Bronchial epithelial cell (primary cell): ENCODE results near the genes NFE2, GPR84, TESPA1 and OR6C4.

DNA sequence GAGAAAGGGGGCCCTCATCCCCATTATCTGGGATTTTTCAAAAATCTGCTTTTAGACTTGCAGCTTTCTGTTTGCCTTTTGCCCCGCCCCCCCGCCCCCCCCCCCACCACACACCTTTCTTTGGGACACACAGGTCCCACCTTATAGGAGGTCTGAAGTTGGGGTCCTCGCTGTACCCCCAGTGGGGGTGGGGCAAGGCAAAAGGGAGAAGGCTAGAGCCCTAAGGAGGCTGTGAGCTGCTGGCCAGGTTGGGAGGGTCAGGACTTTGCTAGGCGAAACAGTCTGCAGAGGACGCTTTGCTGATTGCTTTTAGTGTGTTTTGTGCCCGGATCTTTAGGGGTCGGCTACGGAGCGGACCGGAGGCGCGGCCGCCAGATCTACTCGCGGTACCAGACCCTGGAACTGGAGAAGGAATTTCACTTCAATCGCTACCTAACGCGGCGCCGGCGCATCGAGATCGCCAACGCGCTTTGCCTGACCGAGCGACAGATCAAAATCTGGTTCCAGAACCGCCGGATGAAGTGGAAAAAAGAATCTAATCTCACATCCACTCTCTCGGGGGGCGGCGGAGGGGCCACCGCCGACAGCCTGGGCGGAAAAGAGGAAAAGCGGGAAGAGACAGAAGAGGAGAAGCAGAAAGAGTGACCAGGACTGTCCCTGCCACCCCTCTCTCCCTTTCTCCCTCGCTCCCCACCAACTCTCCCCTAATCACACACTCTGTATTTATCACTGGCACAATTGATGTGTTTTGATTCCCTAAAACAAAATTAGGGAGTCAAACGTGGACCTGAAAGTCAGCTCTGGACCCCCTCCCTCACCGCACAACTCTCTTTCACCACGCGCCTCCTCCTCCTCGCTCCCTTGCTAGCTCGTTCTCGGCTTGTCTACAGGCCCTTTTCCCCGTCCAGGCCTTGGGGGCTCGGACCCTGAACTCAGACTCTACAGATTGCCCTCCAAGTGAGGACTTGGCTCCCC lies 1.4 kb downstream of the HOXC6 start:
- RRBS, 2 experiments = 9 to 12% methylated on average over 16 of the region's 46 CpGs

DNA sequence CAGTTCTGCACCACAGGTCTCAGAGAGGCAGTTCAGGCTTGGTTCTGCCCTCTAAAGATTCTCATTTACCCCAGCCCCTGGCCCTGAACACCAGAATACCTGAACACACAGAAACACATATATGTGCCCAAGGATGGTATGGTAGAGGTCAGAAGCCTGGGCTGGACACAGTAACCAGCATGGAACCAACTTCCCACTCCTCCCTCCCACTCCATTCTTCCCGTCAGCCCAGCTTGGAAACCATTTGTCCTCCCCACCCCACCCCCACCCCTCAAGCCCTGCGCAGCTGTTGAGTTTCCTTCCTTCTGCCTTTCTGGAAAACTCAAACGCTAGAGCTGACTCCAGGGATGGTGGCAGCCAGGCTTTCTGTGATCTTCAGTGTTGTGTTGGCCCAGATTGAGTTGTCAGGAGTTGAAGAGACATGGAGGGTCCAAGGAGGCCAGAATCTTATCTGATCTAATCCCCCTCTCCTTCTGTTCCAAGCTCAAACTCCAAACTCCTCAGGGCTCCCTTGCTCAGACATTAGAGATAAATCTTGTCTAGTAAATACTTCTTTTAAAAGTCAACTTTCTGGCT lies 10.2 kb upstream of the HOXC4 start:
- RRBS, 2 experiments = no CpG with 5 or more reads among the region's 3 CpGs

- RRBS, 2 experiments = no CpG with 5 or more reads among the region's 22 CpGs
Measured at GRCh38 chr12:54052635-54053567, 734 bp upstream of the HOXC4 start.

GRCh38 chr12:54128466-54129305 lies 60.1 kb downstream of the SMUG1 start:
- RRBS, 2 experiments = no CpG with 5 or more reads among the region's 2 CpGs

- RRBS, 2 experiments = no CpG with 5 or more reads among the region's 9 CpGs
Measured at GRCh38 chr12:54146944-54147433, 41.8 kb downstream of the SMUG1 start.

GRCh38 chr12:54283442-54284606 lies 3.3 kb downstream of the HNRNPA1 start:
- RRBS, 2 experiments = no CpG with 5 or more reads among the region's 6 CpGs

DNA sequence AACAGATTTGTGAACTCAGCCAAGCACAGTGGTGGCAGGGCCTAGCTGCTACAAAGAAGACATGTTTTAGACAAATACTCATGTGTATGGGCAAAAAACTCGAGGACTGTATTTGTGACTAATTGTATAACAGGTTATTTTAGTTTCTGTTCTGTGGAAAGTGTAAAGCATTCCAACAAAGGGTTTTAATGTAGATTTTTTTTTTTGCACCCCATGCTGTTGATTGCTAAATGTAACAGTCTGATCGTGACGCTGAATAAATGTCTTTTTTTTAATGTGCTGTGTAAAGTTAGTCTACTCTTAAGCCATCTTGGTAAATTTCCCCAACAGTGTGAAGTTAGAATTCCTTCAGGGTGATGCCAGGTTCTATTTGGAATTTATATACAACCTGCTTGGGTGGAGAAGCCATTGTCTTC lies 4.1 kb downstream of the HNRNPA1 start:
- RRBS, 2 experiments = no CpG with 5 or more reads among the region's 3 CpGs

- RRBS, 2 experiments = 3 to 5% methylated on average over 3 of the region's 29 CpGs
Measured at GRCh38 chr12:54300446-54301732, at the start of gene NFE2. Gene NFE2 (minus strand): TSS chr12:54301015.

DNA sequence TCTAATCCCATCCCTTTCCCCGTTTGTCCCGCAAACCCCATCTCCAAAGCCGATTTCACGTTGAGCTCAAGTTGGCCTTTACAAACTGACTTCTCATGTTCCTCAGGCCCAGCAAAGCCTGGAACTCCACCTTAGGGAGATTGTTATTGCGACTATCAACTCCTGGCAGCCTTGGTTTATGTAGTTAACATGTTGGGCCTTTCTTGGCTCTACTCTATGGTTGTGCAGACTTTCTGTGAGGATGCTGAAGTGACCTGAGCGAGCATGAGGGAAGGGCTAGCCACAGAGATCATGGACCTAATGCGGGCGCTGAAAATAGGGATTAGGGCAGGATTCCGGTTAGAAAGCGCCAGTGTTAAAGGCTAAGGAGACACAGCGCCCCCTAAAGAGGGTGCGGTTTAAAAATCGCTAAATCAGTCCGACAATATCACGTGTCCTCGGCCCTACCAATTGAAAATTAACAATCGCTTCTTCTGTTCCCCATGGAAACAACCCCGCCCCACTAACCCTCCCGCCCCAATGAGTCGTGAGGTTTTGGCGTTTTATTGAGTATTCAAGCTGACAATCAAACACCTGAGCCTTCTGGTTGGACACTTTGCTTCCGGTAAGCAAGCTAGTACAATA lies 403 bp upstream of the COPZ1 start:
- RRBS, 2 experiments = no CpG with 5 or more reads among the region's 22 CpGs

DNA sequence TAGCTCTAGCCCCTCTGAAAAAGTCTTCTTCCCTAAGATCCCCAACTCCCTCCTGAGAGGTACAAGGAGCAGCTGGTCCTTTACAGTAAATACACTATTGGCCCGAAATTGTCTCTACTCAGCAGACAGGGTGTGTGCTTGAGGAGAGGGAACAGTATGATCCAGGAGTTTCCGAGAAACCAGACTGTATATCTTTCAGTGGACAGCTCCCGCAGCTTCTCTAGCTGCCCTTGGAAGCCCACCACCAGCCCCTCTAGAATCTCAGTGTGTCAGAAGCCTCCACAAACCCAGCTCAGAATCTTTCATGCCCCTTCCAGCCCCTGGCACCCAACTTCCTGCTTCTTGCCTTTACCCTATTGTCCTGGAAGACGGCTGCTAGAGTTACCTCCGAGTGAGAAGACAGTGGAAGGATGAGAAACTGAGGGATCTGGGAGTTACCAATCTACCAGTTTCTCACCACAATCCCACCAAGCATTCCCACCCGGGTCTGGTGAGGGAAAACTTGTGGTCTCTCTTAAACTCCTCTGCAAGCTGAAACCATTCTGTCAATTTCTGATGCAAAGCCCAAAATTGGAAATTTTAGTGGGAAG lies 7.9 kb downstream of the GPR84 start:
- RRBS, 2 experiments = no CpG with 5 or more reads among the region's 6 CpGs

DNA sequence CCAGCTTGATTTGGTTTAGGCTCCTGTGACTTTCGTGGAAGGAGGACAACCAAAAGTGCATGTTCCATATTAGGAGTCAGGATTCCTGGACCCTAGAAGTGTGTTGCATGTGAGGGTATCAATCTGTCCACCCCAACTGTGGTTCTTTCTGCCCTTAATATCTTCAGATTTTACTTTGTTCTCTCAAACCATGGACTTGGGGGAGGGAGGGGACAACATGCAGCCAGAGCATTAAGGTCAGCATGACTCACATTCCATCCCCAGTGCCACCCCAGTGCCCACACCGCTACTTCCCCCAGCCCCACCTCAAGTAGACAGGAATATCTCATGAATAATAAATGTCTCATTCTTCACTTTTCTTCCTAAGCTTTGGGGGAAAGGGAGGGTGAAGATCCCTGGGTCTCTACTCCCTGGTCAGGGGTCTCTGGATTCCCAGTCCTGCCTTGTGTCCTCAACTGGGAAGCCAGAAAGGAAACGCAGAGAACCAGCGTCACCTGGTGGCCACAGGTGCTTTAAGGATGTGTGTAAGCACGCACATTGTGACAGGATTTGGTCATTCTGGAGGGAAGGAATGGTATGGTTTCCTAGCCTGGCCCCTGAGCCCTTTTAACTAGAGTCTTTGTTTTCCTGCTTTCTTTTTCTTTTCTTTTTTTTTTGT lies 3.6 kb downstream of the GPR84 start:
- RRBS, 2 experiments = no CpG with 5 or more reads among the region's 5 CpGs

GRCh38 chr12:54364332-54364985 lies at the start of gene GPR84:
Gene GPR84 (minus strand): TSS chr12:54364486.
- RRBS, 2 experiments = no CpG with 5 or more reads among the region's 5 CpGs

GRCh38 chr12:54378572-54379007 lies 5.9 kb downstream of the ZNF385A start:
- RRBS, 2 experiments = no CpG with 5 or more reads among the region's 12 CpGs

DNA sequence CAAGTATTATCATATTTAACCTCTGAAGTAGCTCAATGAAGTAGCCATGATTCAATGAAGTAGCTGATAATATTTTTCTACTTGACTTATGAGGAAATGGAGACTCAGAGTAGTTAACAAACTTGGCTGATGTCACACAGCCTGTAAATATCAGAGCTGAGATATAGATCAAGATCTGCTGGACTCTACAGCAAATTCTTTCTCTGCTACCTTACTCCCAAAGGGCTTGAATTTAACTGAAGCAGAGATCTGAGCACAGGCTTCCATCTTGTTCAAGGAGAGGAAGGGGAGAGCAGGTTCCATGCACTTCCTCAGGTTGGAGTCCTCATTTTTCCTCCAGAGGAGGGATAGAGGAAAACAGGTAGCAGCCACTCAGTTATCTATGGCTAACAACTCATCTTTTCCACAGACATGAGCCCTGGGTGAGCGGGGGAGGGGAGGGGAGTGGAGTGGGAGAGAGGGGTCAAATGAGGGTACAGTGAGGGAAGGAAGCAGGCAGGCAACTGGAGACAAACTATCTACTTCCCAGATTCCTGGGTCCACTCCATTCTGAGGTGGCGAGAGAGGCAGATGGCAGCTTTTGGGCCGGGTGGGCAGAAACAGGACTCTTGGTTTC lies 2.4 kb upstream of the ZNF385A start:
- RRBS, 2 experiments = no CpG with 5 or more reads among the region's 3 CpGs

DNA sequence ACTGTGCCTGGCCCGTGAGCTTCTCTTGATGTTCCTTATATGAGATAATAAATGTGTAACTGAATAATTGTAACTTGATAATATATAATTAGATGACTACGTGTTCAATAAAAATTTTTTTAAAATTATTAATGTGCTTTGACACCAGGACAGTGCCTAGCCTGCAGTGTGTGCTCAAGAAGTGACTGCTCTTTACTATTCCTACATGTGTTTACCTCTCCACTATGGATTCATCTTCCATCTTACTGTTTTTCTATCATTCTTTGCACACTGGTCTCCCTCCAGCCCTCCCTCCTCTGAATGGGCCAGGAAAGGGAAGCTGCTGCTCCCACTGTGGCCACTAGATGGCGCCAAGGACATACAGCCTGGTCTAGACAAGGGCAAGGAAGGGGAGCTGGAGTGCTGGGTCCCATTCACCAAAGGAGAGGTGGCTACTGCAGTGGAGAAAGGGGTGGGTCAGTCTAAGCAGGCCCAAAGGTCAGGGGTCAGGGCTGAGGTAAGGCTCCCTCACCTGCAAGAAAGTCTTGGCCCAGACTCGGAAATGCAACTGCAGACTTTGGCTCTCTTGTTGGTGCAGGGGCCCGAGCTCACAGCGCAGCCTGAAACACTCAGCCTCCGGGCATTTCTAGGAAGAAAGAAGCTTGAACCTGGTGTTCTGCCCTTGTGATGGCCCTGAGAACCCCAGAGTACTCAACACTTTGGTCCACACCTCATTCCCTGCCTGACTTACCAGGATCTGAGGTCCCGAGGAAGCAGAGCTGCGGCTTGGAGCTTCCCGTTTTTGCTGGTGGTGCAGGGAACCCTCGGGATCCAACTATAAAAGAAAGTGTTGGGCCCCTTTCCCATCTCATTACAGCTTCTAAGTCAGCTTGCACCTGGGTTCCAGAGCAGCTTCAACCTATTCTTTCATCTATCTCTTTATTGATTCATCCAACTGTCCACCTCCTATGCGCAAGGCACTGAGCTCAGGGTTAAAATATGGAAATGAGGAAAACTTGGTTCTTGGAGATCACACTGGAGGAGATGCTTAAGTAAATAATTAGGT lies 14.9 kb upstream of the ZNF385A start:
- RRBS, 2 experiments = no CpG with 5 or more reads among the region's 12 CpGs

DNA sequence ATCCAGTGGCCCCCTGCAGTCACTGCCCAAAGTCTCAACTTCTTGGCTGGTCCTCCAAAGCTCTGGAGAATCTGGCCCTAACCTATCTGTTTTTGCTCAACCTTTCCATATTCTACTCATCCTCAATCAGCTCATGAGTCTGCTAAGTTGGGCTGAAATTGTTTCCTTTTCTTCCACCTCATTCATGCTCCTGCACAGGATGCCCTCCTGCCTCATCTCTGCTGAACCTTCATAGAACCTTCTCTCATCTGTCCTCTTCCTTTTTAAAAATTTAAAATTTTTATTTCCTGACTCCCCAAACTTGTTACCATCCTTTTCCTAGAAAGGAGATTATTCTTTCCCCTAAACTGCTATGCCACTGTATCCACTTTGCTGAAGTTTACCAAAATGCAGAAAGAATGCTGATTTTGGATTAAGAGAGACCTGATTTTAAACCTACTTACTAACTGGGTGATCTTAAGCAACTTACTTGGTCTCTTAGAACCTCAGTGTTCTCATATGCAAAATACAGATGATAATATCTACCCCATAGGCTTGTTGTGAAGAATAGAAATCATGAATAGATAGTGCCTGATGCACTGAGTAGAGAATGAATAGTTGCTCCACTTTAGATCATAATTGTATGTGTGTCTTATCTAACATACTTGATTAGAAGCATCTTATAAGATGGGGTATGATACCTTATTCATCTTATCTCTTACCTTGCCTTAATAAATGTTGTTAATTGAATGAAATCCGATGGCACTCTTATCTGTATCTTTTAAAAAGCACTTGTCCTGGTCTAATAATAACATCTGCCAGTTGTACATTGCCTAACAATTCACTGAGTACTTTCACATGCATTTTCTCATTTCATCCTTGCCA lies 12.3 kb downstream of the ITGA5 start:
- RRBS, 2 experiments = no CpG with 5 or more reads among the region's 1 CpG

GRCh38 chr12:54542395-54543017 lies 6.9 kb upstream of the PDE1B start:
- RRBS, 2 experiments = no CpG with 5 or more reads among the region's 7 CpGs

DNA sequence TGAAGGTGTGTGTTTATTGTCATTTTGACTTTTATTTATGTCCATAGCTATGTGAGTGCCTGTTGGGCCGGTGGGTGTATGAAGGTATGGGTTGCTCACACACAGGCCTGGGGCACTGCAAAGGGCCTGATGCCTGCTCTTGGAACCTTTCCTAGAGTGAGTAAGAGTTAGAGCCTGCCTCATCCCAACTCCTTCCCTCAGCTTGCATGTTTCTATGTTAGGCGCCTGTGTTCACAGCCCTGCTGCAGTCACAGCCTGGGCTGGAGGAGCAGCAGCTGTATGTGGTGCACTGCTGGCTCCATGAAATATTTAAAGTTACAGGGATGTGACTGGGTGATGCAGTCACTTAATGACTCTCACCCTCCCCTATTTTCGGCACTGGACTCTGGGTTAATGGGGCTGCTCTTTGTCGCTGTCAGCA lies 2.6 kb upstream of the PPP1R1A start:
- RRBS, 2 experiments = 14% methylated on average over 1 of the region's 4 CpGs; no CpG with 5 or more reads in 1 of the 2 experiments

DNA sequence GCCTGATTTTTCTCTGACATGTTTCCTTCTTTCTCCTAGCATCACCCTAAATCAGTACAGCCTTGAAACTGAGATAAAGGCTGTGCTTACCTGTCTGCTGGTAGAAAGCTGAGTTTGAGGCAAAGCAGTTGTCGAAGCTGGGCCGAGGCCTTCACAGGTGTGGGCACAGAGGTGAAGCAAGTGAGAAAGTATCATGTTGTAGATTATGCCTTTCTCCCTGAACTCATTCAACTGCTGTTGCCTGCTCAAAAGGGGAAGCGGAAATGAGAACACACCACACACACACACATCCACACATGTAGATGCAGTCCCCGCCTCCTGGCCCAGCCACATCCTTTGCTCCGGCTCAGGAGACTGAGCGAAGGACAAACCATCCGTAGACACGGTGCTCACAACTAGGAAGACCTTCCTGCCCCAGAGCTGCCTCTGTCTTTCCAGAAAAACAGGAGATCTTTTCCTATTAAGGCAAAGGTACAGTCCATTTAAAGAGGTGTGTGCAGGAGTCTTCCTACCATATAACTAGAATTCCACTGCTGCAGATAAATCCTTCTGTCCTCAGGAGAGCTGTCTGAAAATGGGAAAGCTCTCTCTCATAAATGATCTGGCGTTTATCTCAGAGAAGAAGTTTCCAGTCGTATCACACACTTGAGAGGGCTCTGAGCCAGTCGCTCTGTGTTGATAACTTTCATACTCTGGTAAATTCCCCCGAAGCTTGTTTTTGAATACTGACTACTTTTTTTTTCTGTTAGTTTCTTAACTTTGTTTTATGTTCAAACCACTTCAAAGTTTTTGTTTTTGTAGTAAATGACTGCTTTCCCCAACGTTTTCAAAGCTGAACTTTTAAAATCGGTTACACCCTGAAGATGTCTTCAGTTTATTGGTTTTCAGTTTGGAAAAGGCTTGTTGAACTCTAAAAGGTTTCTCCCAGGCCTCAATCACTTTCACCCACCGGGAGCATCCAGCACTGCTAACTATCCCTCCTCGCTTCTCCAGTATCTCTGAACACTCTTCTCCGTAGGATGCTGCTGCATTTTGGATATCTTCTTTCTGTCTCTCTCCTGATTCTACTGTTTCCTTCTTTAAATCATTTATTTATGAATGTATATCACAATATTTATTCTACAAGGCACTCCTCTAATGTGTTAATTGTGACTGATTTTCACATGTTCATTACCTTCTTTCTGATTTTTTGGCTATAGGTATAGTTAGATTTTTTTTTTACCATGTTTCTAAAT lies at the start of gene TESPA1:
TSS of gene TESPA1 (minus strand) at position 268 of the 1,235 bp plus-strand sequence.
- RRBS, 2 experiments = no CpG with 5 or more reads among the region's 17 CpGs

DNA sequence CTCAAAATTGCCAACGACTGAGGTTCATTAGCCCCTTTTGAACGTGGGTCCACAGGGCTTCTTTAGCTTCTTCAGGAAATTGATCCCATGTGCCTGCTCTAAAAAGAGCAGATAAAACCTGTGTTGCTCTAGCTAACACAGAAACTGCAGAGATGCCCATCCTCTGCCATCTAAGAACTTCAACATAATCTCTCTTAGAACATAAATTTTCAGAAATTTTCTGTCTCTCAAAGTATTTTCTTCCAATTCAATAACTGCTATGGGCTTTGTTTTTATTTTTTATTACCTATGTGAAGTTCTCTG lies at the start of gene OR6C4:
TSS of gene OR6C4 (plus strand) at position 151 of the 303 bp plus-strand sequence.
- RRBS, 2 experiments = no CpG with 5 or more reads among the region's 2 CpGs